ENCODE measurements around a stretch of chr1.

DNA sequence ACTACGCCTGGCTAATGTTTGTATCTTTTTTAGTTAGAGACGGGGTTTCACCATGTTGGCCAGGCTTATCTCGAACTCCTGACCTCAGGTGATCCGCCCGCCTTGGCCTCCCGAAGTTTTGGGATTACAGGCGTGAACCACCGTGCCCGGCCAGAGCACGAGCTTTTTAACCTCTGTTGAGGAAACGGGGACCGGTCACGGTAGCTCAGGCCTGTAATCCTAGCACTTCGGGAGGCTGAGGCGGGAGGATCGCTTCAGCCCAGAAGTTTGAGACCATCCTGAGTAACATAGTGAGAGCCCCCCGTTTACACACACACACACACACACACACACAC lies 1.6 kb downstream of the DEGS1 start:
- PRO-cap, 2 experiments, result no peak in any of the 2 experiments

- PRO-cap, 2 experiments, result no peak in any of the 2 experiments
These were observed 14.0 kb downstream of the DEGS1 start for GRCh38 chr1:224196777-224197788.

DNA sequence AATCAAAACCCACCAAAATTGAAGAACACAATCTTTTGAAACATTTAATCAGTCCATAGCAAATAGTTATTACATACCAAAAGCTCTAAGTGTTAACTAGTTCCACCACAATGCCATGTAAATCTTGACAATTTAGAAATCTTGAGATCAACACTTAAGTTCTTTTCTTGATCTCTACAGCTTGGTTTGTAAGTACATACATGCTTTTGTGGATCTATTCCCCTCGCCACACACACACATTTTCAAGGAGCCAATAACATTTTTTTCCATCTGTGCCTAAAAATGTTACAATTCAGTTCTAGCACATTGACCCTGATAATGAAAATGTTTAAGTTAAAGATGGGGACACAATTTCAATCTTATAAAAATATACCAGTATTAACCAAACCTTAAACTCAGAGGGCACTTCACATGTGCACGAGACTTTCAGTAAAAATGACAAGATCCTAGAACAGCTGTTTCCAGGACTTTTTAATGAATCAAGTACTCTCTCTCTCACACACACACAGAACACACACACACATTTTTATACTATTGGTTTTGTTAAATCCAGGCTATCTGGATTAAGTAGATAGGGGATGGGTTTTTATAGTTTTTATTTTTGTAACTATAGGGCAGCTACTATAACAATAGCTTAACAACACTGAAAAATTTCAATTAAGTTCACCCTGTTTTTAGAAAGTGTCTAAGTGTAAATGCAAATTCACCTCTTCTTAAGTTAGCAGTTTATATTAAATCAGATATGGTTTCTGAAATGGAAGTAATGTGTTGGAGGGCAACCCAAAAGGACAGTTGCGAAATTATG lies 29.0 kb downstream of the CNIH4 start:
- PRO-cap, 2 experiments, result no peak in any of the 2 experiments

GRCh38 chr1:224386639-224387160 lies 30.0 kb downstream of the CNIH4 start:
- PRO-cap, 2 experiments, result no peak in any of the 2 experiments

GRCh38 chr1:224407732-224407931 lies 27.0 kb downstream of the WDR26 start:
- PRO-cap, 2 experiments, result no peak in any of the 2 experiments

GRCh38 chr1:224423796-224424168 lies 10.8 kb downstream of the WDR26 start:
- PRO-cap, 2 experiments, result no peak in any of the 2 experiments

DNA sequence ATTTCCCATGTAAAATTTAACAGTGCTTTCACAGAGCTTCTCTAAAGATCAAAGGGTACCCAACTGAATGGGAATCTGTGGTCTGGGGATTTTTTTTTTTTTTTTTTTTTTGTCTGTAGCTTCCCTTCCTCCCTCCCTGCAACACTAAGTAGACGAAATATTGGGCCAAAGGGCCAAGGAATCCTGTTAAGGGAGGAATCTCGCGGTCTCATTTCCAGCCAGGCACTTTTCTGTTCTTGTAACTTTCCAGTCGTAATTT lies 22.8 kb upstream of the WDR26 start:
- PRO-cap, 2 experiments, result no peak in any of the 2 experiments

DNA sequence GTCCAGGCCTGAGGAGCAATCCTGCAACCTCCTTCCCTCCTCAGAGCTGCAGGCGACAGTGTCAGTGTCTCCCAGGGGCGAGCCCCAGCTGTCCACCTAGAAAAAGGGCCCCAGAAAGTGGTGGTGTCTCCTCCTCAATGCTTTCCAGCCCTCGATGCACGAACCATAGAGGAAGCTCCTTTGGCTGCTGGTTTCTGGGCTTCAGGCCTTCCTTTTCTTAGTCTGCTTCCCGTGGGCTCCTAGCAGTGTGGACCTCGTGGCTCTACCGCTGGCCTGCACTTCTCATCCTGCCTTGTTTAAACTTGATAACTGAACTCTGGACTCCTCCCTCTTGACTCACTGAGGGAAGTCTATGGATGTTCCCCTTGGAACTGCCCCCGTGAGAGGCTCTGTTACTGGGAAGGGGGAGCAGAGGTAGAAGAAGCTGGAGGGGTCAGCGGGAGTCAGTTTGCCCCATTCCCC lies 75.2 kb upstream of the WDR26 start:
- PRO-cap, 2 experiments, result no peak in any of the 2 experiments

DNA sequence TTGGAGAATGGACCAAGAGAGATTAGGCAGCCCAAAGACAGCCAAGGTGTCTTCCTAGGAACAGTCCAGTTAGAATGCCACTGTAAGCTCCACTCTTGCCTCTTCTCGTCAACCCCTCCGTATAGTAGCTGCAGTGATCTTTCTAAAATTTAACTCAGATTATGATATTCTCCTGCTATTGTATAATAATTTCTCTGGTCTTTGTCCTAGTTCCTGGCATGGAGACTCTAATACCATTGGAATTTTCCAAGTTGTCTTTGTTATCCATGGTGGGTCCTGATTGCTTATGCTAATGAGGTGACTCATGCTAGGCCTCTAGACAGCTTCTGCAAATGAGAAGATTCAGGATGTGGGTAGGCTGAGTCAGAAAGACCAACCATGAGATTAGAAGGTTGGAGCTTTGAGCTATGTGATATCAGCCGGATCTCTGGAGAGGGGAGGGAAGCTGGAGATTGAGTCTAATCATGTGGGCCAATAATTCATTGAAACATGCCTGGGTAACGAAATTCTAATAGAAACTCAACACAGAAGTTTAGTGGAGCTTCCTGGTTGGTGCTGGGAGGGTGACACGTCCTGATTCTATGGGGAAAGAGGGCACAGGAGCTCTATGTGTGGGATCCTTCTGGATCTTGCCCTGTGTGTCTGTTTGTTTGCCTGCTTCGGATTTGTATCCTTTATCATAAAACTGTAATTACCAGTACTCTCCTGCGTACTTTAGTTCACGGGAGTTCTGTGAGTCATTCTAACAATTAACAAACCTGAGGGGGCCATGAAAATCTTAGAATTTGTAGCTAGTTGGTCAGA lies 73.2 kb upstream of the CNIH3 start:
- PRO-cap, 2 experiments, result no peak in any of the 2 experiments

DNA sequence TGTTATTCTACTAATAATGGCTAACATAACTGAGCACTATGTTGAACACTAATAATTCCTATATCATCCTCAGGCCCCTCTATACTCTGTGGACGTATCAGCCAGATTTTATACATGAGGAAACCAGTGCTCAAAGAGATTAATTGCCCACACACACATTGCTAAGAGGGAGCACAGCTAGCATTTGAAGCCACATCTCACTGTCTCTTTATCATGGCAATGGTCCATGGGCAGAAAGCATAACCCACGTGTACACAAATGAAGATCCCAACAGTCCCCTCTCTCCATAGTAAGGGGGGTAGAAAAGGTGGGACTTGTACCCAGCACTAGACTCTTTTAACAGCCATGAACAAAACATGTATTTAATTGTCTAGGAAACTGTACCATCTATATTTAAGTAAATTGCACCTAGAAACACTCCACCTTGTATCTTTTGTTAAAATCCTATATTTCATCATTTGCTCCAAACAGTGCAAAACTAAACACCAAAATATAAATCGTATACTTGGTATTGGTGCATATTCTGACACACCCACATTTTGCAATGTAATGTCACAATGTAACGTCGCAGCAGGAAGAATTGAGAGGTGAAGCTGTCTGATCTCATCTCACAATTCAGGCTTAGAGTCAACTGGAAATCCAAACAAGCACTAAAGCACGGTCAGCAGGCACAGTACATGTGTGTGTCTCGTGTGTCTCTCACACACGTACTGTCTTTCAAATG lies 27.2 kb downstream of the LBR start:
- PRO-cap, 2 experiments, result no peak in any of the 2 experiments

- PRO-cap, 2 experiments, result no peak in any of the 2 experiments
These were observed 14.0 kb upstream of the LBR start for GRCh38 chr1:225441791-225442209.

- PRO-cap, 2 experiments, result peak in 1 of 2 experiments; most common plus-strand start chr1:225467865 (in 1); most common minus-strand start chr1:225467772 (in 1)
These were observed 39.5 kb upstream of the LBR start for GRCh38 chr1:225466946-225468156.

GRCh38 chr1:225575470-225576129 lies 77.3 kb downstream of the ENAH start:
- PRO-cap, 2 experiments, result no peak in any of the 2 experiments

- PRO-cap, 2 experiments, result no peak in any of the 2 experiments
These were observed 18.4 kb downstream of the ENAH start for GRCh38 chr1:225634394-225635049.

DNA sequence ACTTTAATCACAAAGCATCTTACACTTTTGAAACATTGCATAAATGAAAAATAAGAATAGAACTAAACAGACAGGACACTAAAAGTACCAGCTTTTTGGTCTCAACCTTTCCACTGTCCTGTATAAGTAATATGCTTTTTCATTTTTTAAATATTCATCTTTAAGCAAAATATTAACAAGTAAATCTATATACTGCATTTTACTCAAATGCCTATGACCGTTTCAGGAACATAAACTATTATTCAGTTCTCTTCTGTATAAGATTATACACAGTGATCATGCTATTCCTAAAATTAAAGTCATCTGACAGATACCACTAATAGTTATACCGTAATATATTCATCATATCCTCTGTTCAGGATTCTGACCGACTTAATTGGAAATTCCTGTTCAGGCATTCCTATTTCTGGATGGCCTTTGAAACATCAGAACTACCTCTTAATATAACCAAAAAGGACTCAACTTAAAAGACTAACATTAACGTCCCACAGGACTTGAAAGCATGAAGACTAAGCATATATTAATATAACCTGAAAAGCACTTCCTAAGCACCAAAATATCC lies 3.3 kb downstream of the ENAH start:
- PRO-cap, 2 experiments, result no peak in any of the 2 experiments

GRCh38 chr1:225772267-225772973 lies 5.2 kb upstream of the SRP9 start:
- PRO-cap, 2 experiments, result no peak in any of the 2 experiments

GRCh38 chr1:225779002-225779652 lies 1.5 kb downstream of the SRP9 start:
- PRO-cap, 2 experiments, result no peak in any of the 2 experiments

GRCh38 chr1:225810707-225811529 lies 994 bp downstream of the EPHX1 start:
- PRO-cap, 2 experiments, result peak in 1 of 2 experiments; most common minus-strand start chr1:225811063 (in 1)

- PRO-cap, 2 experiments, result no peak in any of the 2 experiments
These were observed 23.0 kb downstream of the TMEM63A start for GRCh38 chr1:225859166-225859675.

DNA sequence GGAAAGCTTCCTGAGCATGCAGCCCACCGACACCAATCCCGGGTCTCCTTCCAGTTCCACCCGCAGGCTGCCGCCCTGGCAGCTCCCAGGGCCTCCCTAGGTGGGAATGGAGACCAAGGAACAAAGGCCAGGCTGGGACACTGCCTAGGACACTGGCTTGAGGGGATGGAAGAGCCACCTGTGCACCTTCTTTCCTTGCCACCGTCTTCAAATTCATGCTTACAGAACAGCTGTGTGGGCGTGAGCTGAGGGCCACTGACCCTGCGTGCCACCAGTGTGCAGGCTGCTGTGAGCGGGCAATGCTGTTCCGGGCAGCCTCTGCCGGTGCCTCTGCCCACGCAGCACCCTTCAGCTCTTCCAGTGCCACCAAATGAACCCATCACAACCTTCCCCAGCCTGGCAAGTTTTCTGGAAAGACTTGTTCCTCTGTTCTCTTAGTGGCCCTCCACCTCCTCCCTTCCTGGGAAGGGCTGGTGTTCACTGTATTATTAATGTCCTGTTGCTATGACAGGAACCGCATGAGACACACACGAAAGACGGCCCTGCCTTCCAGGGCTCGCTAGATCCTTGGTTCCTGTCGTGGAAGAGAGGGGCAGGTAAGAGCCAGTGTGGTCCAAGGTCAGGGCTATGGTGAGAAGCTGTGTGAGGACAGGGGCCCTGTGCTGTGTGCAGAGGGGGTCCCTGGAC lies 53.5 kb downstream of the ACBD3 start:
- PRO-cap, 2 experiments, result no peak in any of the 2 experiments

Data from cerebral cortex (tissue), 2 donors.